Cardiac atrium fibroblast (primary cell): ENCODE results near the gene RPL32.

DNA sequence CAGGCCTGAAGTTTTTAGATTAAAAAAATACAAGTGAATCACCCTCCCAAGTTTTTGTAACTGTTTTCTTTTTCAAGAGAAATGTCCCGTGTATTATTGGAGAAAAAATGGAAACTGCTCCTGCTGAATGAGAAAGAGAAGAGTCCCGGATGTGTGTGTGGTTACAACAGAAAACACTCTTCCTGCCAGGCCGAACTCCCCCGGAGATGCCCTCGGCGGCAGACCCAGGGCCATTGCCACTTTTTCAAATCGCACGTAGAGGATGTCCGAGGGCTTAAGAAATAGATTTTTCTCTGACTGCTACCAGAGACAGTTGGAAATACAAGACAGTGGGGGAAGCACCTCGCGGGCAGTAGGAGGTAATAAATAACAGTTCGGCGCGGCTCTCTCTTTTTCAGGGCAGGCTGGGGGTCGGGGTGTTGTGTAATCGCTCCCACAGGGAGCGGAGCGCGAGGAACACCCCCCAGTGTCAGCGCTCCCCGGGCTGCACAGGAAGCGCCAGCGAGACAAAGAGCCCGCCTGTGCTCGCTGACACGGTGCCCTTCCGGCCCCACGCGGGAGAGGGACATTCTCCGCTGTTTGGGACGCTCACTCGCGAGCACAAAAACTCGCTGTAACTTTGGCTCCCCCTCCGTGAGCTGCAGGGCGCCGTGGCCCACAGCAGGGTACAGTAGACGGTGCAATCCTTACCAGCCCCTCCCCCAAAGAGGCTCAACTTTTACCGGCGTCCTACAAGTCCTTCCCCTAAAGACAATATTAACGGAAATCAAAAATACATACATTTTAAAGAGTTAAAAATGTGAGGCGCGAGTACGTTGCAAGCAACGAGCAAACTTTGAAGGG, 1.1 kb downstream of the VGLL4 start:
- RAMPAGE, long total RNA, result no peak

DNA sequence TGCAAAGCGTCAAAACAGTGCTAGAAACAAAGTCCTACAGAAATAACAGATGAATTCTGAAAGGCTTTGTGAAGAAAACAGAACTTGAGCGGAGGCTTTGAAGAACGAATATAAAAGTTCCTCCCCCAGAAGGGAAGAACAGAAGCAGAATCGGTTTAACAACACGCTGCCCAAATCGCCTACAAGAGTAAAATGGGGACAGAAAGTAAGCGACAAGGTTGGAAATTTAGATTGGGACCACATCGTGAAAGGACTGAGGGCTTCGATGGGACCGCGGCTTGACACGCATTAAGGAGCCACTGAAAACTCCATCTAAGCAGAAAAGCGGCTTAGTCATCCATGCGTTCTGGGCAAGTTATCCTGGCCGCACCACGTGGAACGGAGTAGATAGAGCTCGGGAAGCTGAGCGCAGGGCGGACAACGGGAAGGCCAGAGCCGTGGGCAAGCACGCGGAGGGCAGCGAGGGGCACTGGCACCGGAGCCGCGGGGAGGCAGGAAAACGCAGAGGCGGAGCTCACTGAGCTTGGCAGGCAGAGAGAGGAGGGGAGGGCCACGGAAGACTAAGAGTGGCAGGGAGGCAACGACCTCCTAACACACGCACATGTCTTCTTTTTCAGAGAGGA, 61.2 kb upstream of the VGLL4 start:
- RAMPAGE, long total RNA, result no peak

DNA sequence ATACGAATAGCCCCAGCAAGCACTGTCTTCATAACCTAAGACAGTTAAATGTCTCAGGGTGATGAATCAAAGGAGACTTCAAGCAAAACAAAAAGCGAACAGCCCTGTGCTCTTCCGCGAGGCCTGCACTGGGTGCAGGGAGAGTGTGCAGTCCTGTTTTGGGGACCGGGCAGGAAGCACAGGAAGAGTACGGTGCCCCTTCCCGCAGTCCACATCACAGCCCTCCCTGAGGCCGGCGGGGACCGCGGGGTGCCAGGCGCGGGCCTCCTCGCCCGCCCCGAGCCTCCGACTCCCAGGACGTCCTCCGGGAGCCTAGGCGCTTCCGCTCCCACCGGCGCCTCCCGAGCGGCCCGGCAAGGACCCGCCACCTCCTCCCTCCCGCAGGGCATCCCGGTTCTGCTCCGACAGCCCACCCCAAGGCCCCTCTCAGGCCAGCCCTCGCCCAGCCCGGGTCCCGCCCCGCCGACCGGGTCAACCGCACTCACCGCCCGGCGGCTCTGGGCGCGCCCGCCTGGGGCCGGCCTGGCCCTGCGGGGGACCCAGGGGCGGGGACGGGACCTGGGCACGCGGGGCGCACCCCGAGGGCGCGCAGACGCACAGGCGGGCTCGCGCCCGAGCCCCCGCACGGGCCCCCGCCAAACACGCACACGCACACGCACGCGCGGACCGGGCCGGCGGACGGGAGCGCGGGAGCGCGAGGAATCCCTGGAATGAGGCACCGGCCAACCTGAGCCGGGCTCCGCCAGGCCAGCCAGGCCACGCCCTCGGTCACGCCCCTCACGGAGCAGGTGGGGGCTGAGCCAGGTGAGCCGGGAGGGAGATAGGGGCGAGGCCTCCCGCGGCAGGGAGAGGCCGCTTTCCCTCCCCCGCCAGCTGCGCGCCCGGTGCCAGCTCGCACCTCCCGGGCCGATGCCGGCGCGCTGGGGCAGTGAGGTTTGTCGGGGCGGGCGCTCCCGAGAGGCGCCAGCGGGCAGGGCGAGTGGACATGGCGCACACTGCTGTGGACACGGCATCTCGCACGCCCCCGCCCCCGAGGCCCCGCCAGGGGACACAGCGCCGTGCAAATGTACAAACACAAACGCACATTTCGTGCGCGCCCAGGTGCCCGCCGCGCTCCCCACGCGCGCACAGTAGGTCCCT, 75.6 kb upstream of the VGLL4 start:
- RAMPAGE, long total RNA, result start-site peak on the minus strand centred at position 526 of the sequence, 56 bp wide, 17 and 11 reads in 2 replicates

- RAMPAGE, long total RNA, result no peak
These were observed 29.6 kb downstream of the TAMM41 start for GRCh38 chr3:11817013-11817511.

- RAMPAGE, long total RNA, result no peak
These were observed 9.3 kb downstream of the TIMP4 start for GRCh38 chr3:12149333-12149882.

GRCh38 chr3:12224688-12225283, 64.1 kb upstream of the PPARG start:
- RAMPAGE, long total RNA, result no peak

DNA sequence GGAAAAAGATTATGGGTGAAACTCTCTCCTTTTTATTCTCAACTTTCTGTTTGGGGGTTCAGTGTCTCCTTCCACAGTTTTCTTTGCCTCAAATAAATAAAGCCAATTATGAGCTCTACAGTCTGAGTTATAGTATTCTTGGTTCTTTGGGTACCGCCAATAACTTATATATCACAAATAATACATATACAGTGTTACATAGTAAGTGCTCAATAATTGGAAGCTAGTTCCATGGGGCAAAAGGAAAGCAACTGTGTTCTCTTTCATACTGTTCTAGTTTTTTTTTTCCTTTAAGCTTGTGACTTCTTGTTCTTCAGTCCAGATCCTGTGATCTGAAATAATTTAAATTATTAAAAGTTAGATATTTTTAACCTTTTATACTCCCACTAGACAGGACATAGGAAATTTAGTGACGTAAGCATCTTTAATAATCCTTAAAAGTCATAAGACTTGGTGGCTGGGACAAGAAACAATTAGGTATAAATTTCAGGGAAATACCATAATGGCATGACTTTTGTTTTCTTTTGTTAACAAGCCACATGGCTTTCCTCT, 29.8 kb downstream of the PPARG start:
- RAMPAGE, long total RNA, result no peak

GRCh38 chr3:12393760-12394268, 90.5 kb upstream of the TSEN2 start:
- RAMPAGE, long total RNA, result no peak

- RAMPAGE, long total RNA, result no peak
These were observed 74.1 kb upstream of the TSEN2 start for GRCh38 chr3:12409984-12410745.

- RAMPAGE, long total RNA, result no peak
These were observed 39.5 kb upstream of the TSEN2 start for GRCh38 chr3:12444269-12445662.

DNA sequence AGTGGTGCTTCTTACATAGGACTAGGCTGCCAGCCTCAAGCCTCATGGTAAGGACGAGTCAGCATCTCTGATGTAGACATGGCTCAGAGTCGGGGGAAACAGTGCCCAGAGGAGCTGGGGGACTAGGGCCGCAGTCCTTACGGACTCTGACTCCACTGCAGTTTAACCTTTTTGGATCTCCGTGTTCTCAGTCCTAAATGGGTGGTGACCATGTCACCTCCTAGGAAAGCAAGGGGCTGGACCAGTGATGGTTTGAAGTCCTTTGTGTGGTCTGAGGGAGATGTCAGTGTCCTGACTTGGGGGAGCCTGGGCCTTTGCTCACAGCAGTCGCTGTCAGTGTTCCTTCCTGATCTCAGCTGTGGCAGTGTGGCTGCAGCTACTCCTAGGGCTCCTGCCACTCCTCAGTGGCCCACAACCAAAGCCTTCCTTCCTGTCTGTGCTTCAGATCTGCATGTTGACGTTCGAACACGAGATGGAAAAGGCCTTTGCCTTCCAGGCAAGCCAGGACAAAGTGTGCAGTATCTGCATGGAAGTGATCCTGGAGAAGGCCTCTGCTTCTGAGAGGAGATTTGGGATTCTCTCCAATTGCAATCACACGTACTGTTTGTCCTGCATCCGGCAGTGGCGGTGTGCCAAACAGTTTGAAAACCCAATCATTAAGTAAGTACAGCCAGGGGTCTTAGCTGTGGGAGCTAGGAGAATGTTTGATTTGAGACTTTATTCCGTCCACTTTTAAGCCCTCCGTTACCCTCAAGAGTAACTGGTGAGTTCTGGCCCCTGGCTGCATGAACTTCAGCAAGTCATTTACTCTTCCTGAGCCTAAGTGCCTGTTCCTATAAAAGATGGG, 17.7 kb downstream of the MKRN2 start:
- RAMPAGE, long total RNA, result no peak

GRCh38 chr3:12594734-12595314, 37.9 kb downstream of the MKRN2 start:
- RAMPAGE, long total RNA, result no peak

DNA sequence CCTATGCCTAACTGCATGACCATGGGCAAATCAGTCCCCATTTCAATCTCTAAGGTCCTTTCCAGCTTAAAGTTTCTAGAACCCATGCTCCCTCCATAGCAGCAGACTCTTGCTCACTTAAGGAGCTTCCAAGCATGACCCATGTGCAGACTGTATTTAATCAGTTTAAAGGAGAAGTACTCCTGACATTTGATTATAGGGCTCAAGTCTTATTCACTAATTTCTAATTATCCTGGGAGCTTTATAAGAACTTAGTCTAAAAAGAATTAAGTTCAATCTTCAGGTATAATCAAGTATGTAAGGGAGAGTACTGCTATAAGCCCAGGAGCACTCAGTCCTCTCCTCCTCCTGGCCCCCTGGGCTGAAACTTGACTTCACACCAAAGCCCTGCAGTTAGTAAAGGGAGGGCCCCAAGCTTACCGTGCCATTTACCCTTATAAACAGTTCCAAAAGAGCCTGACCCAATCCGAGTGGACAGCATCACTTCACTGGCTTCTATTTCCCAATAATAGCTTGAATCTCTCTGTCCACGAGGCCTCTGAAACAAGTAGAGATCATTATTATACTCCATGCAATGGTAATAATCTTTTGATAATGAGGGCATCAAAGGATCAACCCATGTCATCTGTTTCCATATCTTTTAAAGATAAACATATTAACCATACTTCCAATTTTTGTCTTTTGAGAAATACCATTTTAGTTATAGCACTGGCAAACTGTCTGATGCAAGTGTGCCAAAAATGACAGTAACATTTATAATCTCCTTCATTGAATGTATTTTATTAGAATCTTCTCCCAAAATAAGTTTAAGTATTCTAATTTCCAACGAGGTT, 42.6 kb downstream of the MKRN2 start:
- RAMPAGE, long total RNA, result no peak

- RAMPAGE, long total RNA, result no peak
These were observed 29.8 kb downstream of the TMEM40 start for GRCh38 chr3:12729228-12729747.

- RAMPAGE, long total RNA, result no peak
These were observed 9.7 kb upstream of the TMEM40 start for GRCh38 chr3:12768606-12769270.

DNA sequence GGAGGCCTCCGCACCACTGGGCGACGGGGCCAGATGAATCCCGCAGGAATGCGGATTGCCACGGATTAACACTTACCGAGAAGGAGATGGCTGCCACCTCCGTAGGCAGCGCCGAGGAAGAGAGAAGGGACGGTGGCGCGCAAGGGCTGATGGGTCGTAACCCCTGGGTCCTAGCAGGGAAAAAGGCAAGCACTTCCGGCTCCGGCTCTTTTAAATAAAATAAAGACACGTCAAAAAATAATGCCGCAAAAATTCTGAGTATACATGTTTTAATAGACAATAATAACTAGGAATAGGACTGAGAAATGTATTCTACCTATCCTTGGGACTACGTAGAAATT, at the start of gene RPL32:
Gene RPL32 (minus strand): TSS at position 148 of the 341 bp plus-strand sequence.
- RAMPAGE, long total RNA, result start-site peak on the minus strand centred at position 113 of the sequence, 33 bp wide, 44,835 and 3,048 reads in 2 replicates

GRCh38 chr3:12899049-12899894, 57.9 kb upstream of the RPL32 start:
- RAMPAGE, long total RNA, result no peak

GRCh38 chr3:12952386-12952913, 111.1 kb upstream of the RPL32 start:
- RAMPAGE, long total RNA, result no peak

DNA sequence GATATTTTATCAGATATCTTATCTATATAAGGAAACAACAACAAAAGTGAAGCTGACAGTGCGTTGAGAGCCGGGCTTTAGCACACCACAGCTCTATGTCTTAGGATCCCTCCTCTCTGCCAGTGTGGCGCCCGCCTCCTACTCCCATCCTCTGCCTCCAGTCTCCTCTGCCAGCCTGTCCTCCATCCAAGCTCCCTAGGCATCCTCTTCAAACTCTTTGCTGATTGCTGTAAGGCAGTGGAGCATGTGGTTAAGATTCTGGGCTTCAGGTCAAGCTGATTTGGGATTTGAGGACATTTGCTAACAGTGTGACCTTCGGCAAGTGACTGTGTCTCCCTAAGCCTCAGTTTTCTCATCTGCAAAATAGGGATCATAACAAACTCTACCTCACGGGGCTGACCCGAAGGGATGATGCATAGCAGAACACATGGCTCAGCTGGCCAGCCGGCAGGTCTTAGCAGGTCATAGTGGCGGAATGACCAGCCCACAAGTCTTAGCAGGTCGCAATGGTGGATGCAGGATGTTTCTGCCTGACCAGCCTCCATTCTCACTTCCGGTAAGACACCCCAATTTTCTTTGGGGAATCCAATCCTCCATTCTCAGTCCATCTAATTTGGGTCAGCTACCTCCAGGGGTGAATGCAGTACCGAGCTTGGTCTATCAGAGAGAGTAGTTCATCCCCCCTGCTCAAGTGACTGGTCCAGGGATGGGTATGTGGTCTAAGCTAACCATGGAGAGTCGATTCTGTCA, 63.3 kb downstream of the IQSEC1 start:
- RAMPAGE, long total RNA, result no peak

DNA sequence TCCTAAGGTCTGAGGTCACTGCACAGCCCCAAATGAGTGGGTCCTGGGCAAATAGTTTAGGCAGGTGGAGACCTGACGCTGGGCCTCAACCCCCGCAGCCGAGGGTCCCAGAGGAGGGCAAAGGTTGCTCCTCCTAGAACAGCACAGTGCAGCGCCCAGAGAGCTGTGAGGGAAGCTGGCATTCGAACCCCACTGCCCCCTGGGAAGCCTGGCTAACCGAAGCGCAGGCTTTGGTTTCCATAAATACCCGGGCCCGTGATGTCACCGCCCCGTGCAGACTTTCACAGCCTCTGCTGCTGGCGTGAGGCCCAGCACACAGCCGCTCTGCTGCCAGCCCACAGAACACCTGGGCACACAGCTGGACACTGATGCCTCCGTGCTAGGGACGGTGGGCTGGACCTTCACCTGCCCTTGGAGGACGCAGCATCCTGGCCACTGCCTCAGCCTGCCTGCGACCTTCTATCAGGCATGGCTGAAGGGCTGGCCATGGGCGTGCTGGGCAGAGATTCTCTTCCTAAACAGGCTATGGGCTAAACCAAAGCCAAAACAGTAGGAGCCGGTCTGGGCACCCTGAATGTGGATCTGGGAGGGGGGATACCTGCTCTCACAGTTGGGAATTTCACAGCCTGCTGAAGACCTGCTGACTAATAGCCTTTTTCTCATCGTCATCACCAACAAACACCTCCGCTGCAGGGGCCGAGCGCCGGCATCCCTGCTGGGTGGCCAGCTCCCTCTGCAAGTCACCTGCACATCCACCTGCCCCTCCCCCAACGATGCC, 901 bp downstream of the IQSEC1 start:
- RAMPAGE, long total RNA, result no peak